SK-N-DZ (cell line): ENCODE data around the gene MLLT11.

DNA sequence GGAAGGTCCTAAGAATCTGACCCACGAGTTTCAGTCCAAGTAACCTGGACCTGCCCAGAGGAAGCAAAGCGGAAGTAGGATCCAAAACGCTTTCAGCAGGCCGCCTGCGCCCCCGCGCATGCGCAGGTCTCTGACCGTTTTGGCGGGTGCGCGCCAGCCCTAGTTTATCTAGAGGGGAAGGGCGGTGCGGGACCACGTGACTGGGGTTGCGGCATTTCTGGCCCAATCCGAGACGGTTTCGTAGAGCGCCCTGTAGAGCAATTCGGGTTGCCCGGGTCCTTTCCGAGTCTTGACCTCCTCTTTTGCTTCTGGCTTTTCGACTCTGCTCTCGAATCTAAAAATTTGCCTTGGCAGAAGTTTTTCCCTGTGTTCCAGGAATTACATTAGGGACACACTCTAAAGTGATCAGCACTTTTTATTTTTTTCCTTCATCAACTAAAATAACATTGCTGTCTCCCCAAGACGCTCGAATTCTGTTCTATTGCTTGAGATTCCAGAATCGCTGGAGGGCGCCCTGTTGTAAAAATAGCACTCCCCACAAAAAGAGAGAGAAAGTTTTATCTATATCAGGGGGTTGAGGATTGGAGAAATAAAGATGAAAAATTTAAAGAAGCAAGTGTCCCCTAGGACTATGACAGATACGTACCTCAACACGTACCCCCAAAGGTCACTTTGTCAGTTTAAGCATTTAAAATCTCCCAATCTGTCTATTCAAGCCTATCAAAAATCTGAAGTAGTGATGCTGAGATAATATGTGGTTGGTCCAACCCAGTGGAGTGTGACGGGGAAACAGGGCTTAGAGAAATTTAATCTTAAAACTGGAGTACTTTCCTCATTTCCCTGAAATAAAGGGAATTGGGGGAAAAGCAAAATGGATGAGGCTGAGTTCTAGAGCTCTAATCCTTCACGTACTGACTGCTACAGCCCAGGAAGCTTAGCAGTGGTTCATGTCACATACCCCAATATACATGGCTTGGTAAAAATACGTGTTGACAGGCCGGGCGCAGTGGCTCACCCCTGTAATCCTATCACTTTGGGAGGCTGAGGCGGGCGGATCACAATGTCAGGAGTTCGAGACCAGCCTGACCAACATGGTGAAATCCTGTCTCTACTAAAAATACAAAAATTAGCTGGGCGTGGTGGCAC lies 22.0 kb downstream of the ANP32E start:
RAMPAGE:
- cytosol, long total RNA: no peak
- nucleus, long total RNA: no peak

GRCh38 chr1:150273018-150273799 lies 619 bp downstream of the C1orf54 start:
RAMPAGE:
- cytosol, long total RNA: no peak
- nucleus, long total RNA: no peak

RAMPAGE:
- cytosol, long total RNA: no peak
- nucleus, long total RNA: no peak
Observed at GRCh38 chr1:150441702-150442283, 45.4 kb upstream of the TARS2 start.

RAMPAGE:
- cytosol, long total RNA: no peak
- nucleus, long total RNA: no peak
Observed at GRCh38 chr1:150473096-150474066, 13.8 kb upstream of the TARS2 start.

GRCh38 chr1:150514682-150515946 lies 7.2 kb downstream of the ECM1 start:
RAMPAGE:
- cytosol, long total RNA: no peak
- nucleus, long total RNA: start-site peak on the plus strand at chr1:150515732-150515880, 50 and 21 reads in 2 replicates

RAMPAGE:
- cytosol, long total RNA: no peak
- nucleus, long total RNA: no peak
Observed at GRCh38 chr1:150550070-150550583, 919 bp downstream of the ADAMTSL4 start.

DNA sequence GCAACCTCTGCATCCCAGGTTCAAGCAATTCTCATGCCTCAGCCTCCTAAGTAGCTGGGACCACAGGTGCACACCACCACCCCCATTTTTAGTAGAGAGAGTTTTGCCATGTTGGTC lies 12.5 kb downstream of the MCL1 start:
RAMPAGE:
- cytosol, long total RNA: no peak
- nucleus, long total RNA: no peak

RAMPAGE:
- cytosol, long total RNA: no peak
- nucleus, long total RNA: no peak
Observed at GRCh38 chr1:150568634-150568887, 10.8 kb downstream of the MCL1 start.

DNA sequence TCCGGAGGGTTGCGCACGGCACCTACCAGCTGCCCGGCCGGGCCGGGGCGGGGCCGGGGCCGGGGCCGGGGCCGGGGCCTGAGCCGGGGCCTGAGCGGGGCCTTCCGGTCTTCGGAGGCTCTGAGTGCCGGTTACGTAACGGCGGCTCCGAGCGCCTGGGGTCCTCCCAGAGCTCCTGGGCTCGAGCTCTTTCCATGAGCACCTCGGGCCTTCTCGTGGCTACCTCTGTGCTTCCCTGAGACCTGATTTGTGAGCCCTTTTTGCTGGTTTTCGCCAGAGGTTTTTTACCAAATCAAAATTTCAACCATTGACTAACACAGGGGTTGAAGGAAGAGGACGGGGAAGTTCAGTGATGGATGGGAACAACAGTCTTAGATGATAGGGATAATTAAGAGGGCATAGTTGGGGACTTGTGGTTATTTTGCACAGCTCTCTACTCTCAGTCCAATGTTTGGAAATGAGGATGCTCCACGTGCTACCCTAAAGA lies 357 bp upstream of the MCL1 start:
RAMPAGE:
- cytosol, long total RNA: no peak
- nucleus, long total RNA: start-site peak on the plus strand centred at position 138 of the sequence, 82 bp wide, 86 and 31 reads in 2 replicates

GRCh38 chr1:150631837-150632521 lies 2.6 kb upstream of the ENSA start:
RAMPAGE:
- cytosol, long total RNA: no peak
- nucleus, long total RNA: no peak

DNA sequence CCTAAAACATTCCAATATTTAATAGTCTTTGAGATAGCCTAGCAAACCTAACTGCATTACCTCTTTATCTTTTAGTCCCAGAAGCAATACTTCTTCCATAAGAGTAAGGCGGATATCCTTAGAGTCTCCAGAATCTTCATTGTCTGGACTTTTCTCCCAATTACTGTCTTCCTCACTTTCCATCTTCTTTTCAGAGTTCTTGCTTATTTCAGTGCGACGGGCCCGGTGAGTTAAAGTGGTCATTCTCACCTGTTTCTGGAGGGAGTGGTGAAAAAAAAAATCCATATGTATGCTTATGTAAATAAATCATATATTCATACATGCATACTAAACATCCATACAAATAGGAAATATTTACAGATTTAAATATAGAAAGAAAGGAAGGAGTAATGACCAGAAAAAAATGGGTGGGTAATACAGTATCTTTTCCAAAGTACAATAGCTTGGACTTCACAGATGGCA lies 2.3 kb downstream of the GOLPH3L start:
RAMPAGE:
- cytosol, long total RNA: no peak
- nucleus, long total RNA: no peak

GRCh38 chr1:150841706-150842054 lies 33.6 kb upstream of the CTSK start:
RAMPAGE:
- cytosol, long total RNA: no peak
- nucleus, long total RNA: no peak

DNA sequence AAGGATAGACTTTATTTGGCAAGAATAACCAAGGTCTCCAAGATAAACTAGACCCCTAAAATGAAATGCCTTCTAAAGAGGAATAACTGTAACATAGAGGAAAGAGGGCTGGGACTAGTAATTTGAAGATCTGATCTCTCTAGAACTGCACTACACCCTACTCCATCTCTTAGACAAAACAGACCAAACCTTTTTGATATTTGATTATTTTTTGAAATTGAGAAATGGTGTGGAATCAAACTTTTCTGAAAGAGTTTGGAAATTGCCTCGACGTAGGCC lies 900 bp downstream of the ARNT start:
RAMPAGE:
- cytosol, long total RNA: no peak
- nucleus, long total RNA: no peak

DNA sequence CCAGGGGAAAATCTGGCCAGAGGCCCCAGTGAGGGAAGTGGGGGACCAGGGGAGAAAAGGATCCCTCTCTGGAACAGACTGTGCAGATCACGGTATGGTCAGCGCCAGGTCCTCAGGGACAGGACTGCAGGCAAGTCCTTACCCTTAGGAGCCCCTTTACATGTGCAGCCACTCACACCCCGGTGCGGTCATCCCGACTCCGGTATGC lies 1.3 kb downstream of the CERS2 start:
RAMPAGE:
- cytosol, long total RNA: no peak
- nucleus, long total RNA: no peak

DNA sequence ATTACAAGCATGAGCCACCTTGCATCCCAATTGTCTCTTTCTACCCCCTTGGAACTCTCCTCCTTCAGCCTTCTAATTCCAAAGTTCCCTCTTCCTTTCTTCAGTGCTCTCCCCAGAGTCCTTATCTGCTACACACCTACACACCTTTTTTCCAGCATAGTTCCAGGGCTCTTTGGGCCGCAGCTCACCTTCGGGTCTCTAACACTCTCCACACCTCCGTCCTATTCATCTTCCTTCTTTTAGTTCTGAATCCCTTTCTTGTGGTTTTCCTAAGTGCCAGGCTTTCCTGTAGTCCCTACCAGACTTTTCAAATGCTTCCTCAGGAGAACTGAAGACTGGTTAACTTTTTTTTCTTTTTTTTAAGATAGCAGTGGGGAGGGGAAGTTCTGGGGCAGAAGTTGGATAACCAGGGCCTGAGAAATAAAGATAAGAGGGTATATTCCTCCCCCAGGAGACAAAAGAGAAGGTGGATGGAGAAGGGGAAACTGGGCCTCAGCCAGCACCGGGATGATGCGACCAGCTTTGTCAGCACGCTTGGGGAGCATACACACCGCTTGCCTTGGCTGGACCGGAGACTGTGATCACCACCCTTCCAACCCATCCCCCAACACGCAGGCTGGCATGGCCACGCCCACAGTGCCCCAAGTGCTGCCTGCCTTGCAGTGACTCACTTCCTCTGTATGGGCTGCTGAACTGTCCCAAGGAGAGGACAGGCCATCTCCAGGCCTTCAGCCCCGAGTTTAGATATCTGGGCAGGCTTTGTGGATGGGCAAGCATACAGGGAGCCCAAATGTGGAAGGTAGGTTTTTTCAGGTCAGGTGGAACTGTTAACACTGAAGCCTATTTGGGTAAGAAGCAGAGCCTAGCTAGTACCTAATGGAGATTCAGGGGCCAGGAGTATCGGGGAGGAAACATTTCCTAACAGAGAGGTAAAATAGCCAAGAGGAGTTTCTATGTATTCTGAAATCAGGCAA lies 2.5 kb upstream of the CERS2 start:
RAMPAGE:
- cytosol, long total RNA: no peak
- nucleus, long total RNA: no peak

DNA sequence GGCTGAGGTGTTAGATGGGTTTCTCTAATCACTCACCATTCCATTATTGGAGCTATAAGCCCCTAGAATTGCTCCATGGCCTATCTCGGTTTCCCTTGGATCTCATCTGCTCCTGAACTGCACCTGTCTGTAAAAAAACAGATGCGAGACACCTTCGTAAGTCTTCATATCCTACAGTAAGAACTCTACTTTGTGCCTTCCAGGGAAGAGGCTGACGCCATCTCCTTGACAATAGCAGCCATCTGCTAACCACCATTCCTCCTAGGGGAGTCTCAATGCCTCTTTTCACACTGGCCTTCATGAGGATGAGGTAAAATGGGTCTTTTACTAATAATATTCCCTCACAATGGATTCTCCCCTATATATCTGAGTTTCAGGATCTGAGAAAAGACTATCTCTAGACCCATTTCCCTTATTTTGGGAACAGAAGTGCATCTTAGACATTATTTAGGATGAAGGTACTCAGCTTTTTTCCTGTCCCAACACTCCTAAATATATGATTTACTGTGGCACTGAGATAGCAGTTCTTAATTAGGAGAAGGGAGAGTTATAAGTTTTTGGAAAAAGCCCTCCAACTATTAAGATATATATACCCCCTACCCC lies 5.1 kb downstream of the CDC42SE1 start:
RAMPAGE:
- cytosol, long total RNA: no peak
- nucleus, long total RNA: no peak

GRCh38 chr1:151059935-151060799 lies at the start of gene MLLT11:
MLLT11 (plus strand) TSS chr1:151060397.
RAMPAGE:
- cytosol, long total RNA: start-site peak on the plus strand at chr1:151060386-151060496, 4,654 and 5,410 reads in 2 replicates
- nucleus, long total RNA: start-site peak on the plus strand at chr1:151060381-151060484, 1,646 and 268 reads in 2 replicates

DNA sequence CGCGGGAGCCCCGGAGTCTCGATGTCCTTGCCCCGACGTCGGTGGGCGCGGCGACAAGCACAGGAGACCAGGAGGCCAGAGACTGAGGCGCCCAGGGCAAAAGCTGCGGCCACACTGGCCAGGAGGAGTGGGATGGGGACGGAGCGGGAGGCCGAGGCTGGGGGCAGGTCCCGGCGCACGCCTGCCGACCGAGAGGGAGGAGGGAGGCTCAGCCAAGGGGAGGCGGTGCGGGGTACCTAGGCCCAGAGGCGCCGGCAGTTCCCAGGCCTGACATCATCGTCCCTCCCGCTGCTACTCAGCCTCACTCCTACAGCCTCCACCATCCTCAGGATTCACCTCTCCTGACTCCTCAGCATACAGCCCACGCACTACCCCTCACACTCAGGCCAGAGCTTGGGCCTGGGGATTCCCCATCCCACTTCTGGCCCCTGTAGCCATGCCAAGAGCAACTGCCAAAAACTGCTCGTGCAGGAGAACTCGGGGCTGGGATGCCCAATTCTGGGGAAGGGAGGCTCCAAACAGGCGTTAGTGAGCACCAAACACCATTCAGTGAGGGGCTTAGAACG lies 13.0 kb downstream of the SEMA6C start:
RAMPAGE:
- cytosol, long total RNA: no peak
- nucleus, long total RNA: no peak

GRCh38 chr1:151142800-151143544 lies 3.5 kb downstream of the SEMA6C start:
RAMPAGE:
- cytosol, long total RNA: no peak
- nucleus, long total RNA: no peak

GRCh38 chr1:151147605-151148192 lies 1.3 kb upstream of the SEMA6C start:
RAMPAGE:
- cytosol, long total RNA: no peak
- nucleus, long total RNA: no peak